Sigmoid colon (tissue), 4 donors: ENCODE data around the genes WNT9A and TRIM17.

- PRO-cap = no peak
- RAMPAGE, long total RNA, 4 experiments = no peak in any of the 4 experiments
Measured at GRCh38 chr1:227288850-227289737, 29.2 kb downstream of the CDC42BPA start.

GRCh38 chr1:227429486-227430067 is 111.3 kb upstream of the CDC42BPA start:
- PRO-cap = no peak
- RAMPAGE, long total RNA, 4 experiments = no peak in any of the 4 experiments

DNA sequence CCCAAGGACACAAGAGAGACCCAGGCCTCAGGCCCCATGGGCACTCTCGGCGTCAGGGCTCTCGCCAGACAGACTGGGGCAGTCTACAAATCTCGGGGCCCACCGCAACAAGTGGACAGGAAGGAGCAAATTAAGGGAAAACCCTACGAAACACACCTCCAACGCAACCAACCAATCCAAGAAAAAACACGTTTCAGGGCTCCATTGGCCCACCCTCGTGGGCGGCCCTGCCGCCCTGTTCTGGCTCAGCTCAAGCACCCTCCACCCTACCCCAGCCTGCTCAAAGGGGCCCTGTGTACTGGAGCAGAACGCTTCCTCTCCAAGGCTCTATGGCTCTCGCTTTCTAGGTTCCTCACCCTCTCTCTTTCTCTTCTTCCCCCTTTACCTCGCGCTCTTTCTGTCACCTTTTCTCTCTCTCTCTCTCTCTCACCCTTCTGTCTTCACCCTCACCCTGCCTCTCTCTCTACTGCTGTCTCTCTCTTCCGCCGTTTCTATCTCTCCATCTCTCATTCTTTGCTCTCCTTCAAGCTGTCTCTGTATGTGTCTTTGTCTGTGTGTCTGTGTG is 4.4 kb upstream of the ZNF678 start:
- PRO-cap = no peak
- RAMPAGE, long total RNA, 4 experiments = no peak in any of the 4 experiments

GRCh38 chr1:227787157-227787460 is 28.4 kb upstream of the PRSS38 start:
- PRO-cap = no peak
- RAMPAGE, long total RNA, 4 experiments = no peak in any of the 4 experiments

GRCh38 chr1:227892494-227893095 is 55.1 kb downstream of the WNT9A start:
- PRO-cap = no peak
- RAMPAGE, long total RNA, 4 experiments = no peak in any of the 4 experiments

DNA sequence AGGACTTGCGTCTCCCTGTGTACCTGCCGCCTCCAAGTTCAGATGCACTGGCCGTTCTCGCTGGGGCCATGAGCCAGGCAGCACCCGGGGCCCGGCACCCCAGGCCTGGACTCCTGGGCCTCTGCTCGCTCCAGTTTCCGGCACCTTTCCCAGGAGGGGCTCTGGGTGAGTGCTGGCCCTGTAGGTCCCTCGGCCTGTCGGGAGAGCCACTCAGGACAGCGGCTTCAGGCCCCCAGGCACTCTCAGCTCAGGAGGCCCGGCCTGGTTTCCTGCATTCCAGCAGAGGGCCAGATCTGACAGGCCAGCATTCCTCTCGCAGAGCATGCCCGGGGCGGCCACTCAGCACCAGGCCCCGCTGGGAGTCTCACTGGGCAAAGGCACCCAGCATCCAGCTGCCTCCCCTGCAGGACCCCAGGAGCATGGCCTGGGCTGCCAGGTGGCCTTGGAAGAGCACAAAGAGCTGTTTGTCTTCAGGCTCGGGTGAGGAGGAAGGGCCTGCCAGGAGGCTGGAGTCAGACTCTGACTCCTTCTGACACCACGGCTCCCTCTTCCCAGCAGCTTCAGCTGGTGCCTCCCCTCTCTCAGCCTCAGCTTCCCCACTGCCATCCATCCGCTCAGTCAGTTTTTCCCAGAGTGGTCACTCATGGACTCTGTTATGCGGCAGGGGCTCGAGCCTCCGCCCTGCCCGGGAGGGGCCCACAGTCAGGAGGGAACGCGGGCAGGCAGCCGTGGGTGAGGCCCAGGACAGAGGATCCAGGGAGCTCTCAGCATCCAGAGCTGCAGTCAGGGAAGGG is 51.8 kb downstream of the WNT9A start:
- PRO-cap = no peak
- RAMPAGE, long total RNA, 4 experiments = no peak in any of the 4 experiments

DNA sequence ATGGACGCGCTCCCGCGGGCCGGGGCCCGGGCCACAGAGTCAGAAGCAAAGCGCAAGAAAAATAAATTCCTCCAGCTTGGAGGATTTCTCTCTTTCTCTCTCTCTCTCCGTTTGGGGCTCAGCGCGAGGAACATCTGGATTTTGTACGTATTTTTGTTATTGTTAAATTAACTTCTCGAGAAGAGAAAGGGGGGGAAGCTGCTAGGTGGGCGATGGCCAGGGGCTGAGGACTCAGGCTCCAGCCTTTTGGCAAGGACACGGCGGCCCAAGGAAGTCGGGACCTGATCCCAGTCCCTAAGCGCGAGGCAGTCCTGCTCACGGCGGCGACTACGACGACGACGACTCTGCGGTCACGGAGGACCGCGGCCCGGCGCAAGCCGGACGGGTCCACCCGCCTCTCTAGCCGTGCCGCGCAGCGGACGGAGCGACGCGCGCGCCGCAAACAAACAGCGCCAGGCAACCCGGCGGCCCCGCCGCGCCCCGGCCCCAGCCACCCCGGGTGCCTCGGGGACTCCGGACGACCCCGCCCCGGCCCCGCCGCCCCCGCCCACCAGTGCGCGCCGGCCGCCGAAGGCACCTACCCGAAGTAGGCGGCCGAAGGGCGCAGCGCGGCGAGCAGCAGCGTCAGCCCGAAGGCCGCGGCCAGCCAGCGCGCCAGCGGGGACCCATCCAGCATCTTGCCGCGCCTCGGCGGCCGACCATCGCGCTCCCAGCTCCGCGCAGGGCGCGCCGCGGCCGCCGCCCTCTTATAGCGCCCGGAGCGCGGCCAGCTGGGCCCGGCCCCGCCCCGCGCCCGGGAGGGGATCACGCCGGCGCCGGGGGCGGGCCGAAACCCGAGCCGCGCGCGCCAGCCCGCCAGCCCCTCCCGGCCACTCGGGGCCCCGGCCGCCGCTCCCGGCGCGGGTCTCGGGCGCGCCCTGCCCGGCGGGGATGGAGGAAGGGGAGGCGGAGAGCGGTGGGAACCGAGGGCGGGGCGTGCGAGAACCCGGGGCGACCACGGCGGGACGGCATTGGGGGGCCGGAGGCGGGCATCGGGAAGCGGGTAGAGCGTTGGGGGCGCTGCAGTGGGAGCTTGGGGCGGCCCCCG is at the start of gene WNT9A:
Gene WNT9A, minus strand, starts transcription at position 721 of the 1,087 bp plus-strand sequence.
- PRO-cap = bidirectional peak, plus-strand start at position 918 of the sequence, minus-strand start at position 719 of the sequence
- RAMPAGE, long total RNA, 4 experiments = no peak in any of the 4 experiments

- PRO-cap = no peak
- RAMPAGE, long total RNA, 4 experiments = no peak in any of the 4 experiments
Measured at GRCh38 chr1:228001762-228002115, 5.1 kb upstream of the WNT3A start.

DNA sequence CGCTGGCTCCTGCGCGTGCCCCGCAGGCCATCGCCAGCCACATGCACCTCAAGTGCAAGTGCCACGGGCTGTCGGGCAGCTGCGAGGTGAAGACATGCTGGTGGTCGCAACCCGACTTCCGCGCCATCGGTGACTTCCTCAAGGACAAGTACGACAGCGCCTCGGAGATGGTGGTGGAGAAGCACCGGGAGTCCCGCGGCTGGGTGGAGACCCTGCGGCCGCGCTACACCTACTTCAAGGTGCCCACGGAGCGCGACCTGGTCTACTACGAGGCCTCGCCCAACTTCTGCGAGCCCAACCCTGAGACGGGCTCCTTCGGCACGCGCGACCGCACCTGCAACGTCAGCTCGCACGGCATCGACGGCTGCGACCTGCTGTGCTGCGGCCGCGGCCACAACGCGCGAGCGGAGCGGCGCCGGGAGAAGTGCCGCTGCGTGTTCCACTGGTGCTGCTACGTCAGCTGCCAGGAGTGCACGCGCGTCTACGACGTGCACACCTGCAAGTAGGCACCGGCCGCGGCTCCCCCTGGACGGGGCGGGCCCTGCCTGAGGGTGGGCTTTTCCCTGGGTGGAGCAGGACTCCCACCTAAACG is 23.5 kb upstream of the ARF1 start:
- PRO-cap = no peak
- RAMPAGE, long total RNA, 4 experiments = no peak in any of the 4 experiments

DNA sequence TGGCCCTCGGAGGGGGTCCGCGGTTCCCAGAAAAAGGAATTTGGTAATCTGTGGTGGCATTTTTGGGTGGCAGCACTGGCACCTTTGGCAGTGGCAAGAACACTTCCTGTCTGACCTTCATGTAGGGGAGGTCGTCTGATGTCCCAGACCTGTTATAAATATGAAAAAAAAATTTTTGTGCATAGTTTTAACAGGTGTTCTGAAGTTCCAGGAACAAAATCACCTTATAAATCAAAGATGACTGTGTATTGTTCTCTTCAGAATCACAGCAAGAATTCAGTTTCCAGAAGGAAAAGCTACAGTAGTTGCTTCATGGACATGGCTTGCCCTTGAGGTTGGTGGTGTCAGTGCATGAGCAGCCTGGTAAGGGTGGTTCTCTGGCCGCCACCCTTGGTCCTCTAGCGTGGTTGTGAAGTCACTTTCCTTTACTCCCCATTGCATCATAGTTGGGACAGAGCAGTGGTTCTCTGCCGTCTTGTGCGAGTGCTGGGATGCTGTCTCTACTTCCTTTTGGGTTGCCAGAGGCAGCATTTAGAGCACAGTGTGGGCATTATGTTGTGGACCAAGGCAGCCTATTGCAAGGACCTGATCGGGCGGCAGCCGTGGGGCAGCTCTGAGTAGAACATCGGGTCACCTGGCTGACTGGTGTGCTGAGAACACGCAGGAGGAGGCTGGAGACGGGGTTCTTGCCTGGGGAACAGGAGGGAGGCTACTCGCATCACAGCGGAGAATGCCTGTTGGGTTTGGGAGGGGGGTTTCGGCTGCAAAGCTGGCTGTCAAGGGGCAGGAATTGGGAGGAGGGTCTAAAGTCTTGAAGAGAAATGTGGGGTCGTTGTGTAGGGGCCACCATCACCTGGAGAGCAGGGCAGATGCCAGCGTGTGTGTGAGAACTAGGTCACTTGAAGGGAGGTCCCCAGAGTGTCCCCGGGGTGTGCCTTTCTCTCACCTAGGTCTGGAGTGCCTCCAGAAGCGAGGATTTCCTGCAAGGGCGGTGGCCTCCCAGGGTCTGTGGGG is 6.2 kb downstream of the ARF1 start:
- PRO-cap = no peak
- RAMPAGE, long total RNA, 4 experiments = no peak in any of the 4 experiments

- PRO-cap = no peak
- RAMPAGE, long total RNA, 4 experiments = no peak in any of the 4 experiments
Measured at GRCh38 chr1:228145263-228146054, 4.3 kb upstream of the GJC2 start.

DNA sequence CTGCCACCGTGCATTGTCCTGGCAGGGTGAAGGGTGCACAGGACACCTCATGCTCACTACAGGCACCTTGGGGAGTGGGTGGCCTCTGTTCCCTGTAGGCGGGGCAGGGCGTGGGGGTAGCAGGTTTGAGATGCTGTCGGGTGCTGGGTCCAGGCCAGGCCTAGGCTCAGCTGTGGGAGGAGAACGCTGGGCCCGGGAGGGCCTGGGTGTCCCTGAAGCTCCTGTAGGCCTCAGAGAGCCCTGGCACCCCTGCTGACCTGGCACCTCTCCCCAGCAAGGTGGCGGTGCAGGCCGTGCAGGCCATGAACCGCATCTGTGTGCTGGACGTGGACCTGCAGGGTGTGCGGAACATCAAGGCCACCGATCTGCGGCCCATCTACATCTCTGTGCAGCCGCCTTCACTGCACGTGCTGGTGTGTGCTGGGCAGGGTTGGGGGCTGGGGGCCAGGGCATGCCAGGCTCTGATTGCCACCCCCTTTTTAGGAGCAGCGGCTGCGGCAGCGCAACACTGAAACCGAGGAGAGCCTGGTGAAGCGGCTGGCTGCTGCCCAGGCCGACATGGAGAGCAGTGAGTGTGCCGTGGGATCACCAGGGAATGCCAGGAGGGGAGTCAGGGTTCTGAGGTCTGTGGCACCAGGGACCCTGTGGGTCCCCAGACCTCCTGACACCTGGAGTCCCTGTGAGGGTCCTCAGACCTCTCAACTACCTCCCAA is 2.4 kb upstream of the GJC2 start:
- PRO-cap = no peak
- RAMPAGE, long total RNA, 4 experiments = no peak in any of the 4 experiments

- PRO-cap = no peak
- RAMPAGE, long total RNA, 4 experiments = no peak in any of the 4 experiments
Measured at GRCh38 chr1:228151587-228152121, 1.9 kb downstream of the GJC2 start.

DNA sequence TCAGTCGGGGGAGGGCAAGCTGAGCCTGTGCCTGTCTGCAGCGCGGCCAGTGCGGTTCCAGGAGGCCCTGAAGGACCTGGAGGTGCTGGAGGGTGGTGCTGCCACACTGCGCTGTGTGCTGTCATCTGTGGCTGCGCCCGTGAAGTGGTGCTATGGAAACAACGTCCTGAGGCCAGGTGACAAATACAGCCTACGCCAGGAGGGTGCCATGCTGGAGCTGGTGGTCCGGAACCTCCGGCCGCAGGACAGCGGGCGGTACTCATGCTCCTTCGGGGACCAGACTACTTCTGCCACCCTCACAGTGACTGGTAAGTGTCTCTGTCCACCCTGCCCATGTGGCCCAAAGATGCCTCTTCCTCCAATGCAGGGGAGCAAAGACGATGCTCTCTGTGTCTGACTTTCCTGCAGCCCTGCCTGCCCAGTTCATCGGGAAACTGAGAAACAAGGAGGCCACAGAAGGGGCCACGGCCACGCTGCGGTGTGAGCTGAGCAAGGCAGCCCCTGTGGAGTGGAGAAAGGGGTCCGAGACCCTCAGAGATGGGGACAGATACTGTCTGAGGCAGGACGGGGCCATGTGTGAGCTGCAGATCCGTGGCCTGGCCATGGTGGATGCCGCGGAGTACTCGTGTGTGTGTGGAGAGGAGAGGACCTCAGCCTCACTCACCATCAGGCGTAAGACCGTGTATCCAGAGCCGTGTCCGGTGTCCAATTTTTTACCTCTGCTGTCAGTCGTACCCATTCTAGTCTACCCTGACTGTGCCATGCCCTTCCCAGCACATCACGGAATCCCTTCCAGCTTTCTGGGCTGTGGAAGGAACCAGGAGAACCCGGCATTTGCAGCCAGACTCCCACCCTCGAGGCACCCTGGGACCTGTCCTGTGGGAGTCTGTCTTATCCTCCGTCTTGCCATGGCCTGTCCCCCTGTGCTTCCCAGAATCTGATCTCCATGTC is 80.1 kb downstream of the OBSCN start:
- PRO-cap = no peak
- RAMPAGE, long total RNA, 4 experiments = start-site peak on the plus strand in 1 of 4 experiments, centred at position 346 of the sequence, 8 reads per replicate

- PRO-cap = no peak
- RAMPAGE, long total RNA, 4 experiments = no peak in any of the 4 experiments
Measured at GRCh38 chr1:228360020-228360572, 46.5 kb downstream of the TRIM11 start.

DNA sequence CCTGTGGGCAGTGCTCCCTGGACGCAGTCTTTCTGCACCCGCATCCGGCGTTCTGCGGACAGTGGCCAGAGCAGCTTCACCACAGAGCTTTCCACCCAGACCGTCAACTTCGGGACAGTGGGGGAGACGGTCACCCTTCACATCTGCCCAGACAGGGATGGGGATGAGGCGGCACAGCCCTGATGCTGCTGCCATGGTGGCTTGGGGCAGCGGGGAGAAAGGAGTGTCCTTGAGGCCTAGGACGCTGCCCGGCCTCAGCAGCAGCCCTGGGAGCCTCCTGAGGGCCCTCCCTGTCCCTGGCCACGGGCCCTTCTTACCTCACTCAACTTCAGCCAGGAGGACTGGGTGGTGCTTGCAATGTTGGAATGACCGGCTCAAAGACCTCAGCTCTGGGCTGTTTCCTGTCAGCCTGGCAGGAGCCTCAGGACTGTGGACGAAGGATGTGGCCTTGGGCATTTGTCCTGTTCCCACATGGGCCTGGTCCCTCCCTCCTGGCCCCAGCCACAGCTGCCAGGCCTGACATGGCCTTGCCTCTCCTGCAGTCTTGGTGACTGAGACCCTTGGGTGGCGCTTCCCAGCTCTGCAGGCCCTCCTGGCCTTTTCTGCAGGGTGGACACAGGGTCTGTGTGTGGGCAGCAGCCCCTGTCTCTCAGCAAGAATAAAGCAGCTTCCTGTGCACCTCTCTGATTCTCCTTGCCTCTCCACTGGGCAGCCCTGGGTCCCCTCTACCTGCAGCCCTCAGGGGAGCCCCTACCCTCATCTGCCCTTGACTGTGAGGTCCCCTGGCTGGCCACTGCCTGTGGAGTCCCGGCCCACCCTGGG is 45.9 kb downstream of the TRIM11 start:
- PRO-cap = no peak
- RAMPAGE, long total RNA, 4 experiments = no peak in any of the 4 experiments

DNA sequence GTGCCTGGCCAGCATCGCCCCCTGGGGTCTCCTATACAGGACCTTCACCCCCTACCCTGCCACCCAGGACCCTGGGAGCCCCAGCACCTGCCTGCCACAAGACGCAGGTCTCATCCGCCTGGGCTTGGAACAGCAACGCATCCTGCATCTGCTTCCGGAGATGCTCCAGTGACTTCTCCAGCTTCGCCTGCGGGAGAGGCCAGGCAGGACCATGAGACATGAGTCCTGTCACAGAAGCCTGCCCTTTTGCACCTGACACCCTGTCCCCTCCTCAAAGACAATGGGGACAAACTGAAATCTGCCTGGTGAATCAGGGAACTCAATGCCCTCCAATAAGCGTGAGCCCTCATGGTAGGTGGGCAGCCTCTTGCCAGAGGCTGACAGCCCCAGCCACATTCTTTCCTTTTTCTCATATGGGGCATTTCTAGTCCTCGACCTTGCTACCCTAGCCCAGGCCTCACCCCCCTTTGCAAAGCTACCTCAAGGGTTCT is 4.6 kb downstream of the TRIM11 start:
- PRO-cap = no peak
- RAMPAGE, long total RNA, 4 experiments = start-site peak on the minus strand in 1 of 4 experiments, centred at position 183 of the sequence, 6 reads per replicate

GRCh38 chr1:228415849-228417024 is at the start of gene TRIM17:
Gene TRIM17 (minus strand): TSS chr1:228416861.
- PRO-cap = no peak
- RAMPAGE, long total RNA, 4 experiments = no peak in any of the 4 experiments

- PRO-cap = no peak
- RAMPAGE, long total RNA, 4 experiments = no peak in any of the 4 experiments
Measured at GRCh38 chr1:228490212-228491092, 3.3 kb downstream of the RNF187 start.

GRCh38 chr1:228669153-228669508 is 66.1 kb upstream of the RHOU start:
- PRO-cap = unidirectional peak, minus-strand start at chr1:228669317
- RAMPAGE, long total RNA, 4 experiments = no peak in any of the 4 experiments